ENCODE measurements around a stretch of chr16.

GRCh38 chr16:71778572-71779071 is 30.0 kb downstream of the AP1G1 start:
- PRO-cap: no peak

GRCh38 chr16:71881155-71881577 is 2.8 kb downstream of the ZNF821 start:
- PRO-cap: no peak

- PRO-cap: no peak
These were observed 13.2 kb downstream of the DHODH start for GRCh38 chr16:72021739-72022110.

DNA sequence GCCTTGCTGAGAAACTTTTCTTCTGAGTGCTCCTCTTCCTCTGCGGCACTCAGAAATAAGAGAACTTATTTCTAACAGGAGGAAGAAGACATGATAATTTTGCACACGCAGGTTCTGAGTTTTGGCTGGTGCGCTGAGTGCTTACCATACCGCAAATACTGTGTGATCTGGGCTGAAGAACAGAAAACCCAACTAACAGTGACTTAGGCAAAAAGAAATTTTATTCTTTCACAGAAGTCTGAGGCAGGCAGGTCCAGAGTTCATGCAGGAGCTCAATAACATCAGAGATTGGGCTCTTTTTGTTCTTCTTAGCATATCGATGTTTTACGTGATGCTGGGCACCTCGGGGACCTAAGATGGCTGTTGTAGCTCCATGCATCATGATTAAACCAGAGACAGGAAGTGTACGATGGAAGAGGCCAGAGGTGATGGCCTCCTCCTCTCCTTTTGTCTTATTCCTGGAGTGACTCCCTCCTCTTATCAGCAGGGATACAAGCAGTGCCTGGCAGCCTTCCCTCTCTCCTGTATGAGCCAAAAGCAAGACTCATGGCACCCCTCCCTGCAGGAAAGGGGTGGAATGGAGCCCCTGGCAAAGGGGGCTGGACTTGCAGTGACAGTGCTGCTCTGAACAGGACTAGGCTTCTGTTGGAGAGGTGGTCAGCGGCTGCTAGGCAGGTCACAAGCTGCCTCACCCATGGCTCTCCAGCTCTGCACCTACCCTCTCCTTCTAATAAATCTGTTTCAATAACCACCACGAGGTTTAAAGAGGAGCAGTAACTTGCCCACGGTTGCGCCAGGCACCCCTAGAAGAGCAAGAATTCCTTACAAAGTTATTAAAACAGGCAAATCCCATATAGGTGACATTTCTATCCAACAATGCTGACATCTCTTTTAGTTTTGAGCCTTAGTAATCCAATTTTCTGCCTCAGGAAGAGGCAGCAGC is 8.5 kb downstream of the TXNL4B start:
- PRO-cap: no peak

- PRO-cap: no peak
These were observed 777 bp downstream of the TXNL4B start for GRCh38 chr16:72092451-72093234.

DNA sequence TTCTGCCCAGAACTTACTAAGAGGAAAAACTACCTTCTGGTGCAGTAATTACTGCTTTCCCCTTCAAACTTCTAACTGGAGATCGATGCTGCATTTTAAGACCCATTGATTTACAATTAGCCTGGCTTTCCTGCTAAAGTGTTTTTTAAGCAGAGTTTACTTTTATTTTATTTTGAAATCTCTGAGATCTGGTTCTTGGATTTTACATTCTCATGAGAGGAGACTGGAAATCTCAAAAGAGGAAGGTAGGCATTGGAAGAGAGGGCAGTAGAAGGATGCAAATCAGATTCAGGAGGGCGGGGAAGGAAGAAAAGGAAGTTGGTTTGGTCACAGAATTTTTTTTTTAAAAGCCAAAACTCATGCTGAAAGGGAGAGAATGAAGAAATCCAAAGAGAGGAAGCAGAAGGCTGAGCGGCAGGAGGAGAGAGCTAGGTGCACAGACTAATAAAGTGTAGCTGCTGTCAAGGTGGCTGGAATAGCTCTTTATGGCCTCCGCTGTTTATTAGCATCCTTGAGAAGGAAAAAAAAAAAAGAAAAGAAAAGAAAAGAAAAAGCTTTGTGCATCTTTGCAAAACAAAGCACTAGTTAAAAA is 194.4 kb downstream of the ZFHX3 start:
- PRO-cap: no peak

DNA sequence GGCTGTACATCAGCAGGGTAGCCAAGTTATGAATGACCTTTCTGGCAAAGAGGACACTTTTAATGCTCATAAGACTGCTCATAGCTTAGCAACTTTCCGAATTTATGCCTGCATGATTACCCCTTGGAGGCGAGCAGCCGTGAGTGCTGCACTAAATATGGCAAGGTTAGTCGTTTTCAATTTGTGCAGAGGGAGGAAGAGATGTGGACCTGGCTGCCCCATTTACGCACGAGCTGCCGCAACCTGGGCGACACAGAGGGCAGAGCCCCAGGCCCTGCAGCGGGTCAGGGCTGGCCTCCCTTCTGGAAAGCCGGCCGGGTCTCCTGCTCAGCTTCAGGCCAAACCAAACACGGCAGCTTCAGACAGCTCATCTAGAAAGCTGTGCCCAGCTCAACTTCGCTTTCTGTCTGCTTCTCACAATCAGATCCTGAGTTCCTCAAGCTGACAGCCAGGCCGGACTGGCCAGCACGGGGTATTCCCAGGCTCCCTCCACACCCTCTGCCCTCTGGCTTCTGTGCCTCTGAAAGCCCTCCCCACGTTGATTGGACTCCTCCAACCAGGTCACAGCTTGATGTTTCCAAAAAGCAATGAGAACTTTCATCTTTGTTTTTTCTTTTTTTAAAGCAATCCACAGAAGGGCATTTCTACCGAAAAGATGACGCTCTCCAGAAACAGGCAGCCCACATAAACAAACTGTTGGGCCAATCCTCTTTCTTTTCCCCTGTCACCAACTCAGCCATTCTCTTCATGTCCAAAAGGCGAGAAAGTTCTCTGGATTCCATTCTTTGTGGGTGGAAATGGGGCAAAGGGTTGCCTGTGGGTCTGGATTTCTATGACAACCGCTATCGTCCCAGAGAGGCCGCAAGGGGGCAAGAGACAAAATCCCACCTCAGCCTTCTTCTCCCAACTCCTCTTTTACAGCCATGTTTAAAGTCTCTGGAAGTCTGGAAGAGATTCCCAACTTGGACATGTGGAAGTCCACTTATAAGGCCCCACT is 189.1 kb downstream of the ZFHX3 start:
- PRO-cap: no peak

DNA sequence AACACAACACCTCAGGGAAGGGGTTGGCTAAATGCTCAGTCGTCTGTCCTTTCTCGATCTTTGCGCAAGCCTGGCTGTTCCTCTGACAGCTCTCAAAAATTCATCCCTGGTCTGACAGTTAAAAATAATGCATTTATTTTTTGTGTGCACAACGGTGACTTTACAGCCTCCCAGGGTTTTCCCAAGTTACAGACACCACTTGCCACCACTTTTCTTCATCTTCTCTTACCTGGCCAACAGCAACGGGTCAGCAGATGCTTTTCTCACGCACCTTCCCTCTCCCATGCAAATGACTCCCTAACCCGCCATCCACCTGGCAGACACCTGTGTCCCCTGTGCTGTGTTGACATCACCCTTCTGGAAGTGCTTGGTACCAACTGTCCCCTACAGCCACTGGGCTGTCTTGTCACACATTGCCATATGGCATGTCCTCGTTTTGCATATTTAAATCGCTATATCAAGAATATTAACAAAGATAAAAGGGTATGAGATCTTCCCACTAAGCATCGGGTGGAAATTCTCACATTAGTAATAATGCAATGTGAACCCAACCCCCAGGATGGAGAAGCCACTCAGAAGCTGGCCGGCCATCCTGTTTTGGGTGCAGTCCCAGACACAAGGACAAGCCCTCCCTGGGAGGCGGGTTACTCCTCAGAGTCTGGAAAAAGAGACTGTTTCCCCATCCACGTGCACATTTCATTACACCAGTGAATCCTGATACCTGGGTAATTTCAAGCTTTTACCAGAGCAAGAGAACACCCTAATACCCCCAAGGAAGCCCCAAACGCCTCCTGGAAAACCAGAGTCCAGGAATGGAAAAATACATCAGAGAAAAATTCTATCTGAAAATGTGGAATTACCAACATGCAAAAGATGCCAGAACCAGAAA is 186.9 kb downstream of the ZFHX3 start:
- PRO-cap: no peak

DNA sequence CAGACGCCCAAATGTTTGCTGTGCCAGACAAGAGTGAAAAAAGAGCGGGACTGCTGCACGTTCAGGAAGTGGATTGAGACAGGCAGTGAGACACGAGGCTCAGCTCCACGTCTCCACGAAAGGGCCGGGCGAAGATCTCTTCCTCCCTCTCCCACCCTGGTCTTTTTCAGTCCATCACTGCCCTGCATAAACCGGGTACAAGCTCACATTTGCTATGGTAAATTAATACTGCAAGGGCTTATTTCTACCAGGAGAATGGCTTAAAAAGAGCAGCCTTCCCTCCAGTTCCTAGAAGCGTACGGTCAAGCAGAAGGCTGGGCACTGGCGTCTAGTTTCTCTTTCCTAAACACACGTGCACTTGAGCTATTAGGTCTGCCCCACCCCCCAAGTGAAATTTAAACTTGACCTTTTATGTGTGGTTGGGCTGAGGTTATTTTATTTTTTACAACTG is 95.4 kb downstream of the ZFHX3 start:
- PRO-cap: no peak

GRCh38 chr16:73016222-73017139 is 31.4 kb downstream of the ZFHX3 start:
- PRO-cap: no peak

GRCh38 chr16:73056400-73056754 is 8.4 kb upstream of the ZFHX3 start:
- PRO-cap: no peak

DNA sequence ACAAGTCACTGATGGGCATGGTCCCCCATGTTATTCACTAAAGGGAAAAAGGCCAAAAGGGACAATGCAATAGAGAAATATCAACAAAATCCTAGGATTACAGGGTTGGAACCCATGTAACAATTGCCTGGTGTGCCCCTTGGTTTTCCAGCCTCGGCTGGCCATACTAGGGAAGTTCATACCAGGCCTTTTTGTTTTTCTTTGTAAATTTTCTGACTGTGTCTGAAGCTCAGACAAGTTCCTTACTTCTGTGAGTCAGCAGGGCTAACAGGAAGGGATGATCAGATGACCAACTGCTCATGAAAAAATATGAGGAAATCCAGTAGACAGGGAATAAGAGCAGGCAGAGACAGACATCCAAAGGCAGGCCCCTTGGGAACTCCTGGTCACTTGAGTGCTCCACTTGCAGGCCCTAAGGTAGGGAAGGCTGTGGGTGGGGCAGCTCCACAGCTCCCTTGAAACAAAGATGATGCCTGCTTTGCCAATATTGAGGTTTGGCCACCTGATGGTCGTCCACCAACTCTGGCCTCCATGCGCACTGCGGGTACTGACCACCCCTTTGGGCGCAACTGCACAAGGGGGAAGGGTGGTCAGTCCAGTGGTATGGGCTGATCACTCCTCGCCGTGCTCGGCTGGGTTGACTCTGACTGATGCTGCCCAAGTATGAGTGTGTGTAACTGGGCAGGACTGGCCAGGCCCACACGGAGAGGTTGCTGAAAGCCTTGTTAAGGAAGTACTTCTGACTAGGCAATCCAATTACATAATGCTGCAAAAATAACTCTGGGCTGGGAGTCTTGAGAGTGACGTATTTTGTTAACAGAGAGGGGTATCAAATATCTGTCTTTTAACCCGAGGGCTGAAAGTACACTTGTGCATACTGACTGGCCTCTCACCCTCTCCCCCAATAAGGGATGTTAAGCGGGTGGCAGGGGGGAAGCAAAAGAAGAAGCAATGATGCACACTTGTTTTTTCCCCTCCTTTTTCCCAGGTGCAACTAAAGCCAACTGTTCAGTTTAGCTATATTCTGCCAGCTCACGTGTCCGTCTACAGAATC is 20.8 kb upstream of the ZFHX3 start:
- PRO-cap: unidirectional peak, minus-strand start at position 645 of the sequence

- PRO-cap: no peak
These were observed 376.8 kb upstream of the ZFHX3 start for GRCh38 chr16:73424752-73425166.

- PRO-cap: no peak
These were observed 23.9 kb downstream of the GLG1 start for GRCh38 chr16:74582982-74583365.

- PRO-cap: no peak
These were observed 5.8 kb downstream of the GLG1 start for GRCh38 chr16:74600997-74601610.

- PRO-cap: no peak
These were observed 919 bp upstream of the GLG1 start for GRCh38 chr16:74607831-74608235.

DNA sequence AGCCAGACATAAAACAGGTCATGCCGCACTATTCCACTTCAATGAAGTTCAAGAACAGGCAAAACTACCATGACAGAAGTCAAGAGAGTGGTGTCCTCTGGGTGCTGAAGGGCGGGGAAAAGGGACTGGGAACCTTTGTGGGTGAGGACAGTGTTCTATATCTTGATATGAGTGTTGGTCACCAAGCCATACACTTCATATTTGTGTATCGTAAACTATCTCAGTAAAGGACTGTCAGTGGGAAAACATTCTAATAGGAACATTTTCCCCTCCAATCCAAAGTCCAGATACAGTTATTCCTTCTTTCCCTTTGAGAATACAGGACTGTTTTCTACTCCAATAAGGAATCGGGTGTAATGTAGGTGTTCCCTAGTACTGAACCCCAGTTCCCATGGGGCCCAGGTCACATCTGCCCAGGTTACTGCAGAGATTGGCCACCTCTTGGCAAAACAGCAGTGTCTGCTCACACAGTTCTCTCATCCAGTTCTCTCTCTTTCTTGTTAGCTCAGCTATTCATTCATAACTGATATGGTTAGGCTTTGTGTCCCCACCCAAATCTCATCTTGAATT is 78.1 kb downstream of the WDR59 start:
- PRO-cap: no peak

DNA sequence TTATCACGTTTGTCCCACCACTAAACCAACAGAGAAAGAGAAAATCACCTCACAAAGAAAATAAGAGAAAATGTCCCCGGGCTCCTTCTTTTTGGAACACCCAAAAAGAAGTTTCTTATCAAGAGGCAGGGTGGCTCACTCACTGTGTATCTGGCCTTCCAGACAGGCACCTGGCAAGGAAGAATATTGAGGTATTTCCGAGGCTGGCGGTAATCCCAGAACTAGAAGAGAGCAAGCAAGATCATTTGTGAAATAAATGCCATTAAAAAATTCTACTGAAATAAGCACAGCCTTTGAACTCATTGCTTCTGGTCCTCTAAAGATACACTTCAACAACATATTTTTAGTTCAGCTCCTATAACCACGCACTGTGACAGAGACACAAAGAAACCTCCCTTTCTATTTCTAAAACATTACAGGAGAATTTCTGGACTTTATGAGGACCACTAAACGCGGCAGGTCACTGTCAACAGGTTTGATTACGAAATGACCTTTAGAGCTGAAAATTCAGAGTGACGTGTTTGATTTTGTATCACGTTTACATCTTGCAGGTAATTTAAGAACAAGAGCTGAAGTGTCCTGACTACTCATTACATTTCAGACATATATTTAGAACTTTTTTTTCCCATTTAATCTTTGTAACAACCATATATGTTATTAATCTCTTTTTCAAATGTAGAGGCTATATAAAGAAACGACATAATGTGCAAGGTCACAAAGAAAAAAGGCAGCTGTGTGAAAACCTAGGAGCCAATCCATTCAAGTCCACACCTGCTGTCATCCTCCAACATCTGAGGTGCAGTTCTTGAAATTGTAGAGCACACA is 60.9 kb downstream of the WDR59 start:
- PRO-cap: no peak

GRCh38 chr16:75024119-75024614 is 25.3 kb downstream of the ZNRF1 start:
- PRO-cap: no peak

- PRO-cap: no peak
These were observed 18.2 kb downstream of the LDHD start for GRCh38 chr16:75098360-75098842.